Cardiac fibroblast (primary cell): ENCODE measurements around a stretch of chr9.

- RRBS, result no CpG with 5 or more reads among the region's 9 CpGs
Observed at GRCh38 chr9:89153461-89153994, 25.1 kb downstream of the SHC3 start.

DNA sequence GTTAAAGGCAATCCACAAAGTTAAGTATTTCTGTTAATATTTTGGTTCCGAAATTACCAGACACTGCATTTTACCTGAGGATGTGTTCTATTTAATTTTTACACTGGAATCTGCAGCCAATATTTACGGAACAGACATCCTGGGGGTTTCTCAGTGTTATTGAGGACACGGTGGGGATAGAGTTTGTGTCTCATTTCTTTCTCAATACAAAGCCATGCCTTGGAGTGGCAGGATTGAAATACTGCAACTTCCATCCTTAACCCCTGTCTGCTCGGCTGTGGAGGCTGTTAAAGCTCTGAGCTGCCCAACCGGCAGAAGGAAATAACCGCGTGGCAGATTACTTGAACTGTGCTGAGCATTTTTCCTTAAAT, 1.8 kb downstream of the SHC3 start:
- RRBS, result no CpG with 5 or more reads among the region's 7 CpGs

DNA sequence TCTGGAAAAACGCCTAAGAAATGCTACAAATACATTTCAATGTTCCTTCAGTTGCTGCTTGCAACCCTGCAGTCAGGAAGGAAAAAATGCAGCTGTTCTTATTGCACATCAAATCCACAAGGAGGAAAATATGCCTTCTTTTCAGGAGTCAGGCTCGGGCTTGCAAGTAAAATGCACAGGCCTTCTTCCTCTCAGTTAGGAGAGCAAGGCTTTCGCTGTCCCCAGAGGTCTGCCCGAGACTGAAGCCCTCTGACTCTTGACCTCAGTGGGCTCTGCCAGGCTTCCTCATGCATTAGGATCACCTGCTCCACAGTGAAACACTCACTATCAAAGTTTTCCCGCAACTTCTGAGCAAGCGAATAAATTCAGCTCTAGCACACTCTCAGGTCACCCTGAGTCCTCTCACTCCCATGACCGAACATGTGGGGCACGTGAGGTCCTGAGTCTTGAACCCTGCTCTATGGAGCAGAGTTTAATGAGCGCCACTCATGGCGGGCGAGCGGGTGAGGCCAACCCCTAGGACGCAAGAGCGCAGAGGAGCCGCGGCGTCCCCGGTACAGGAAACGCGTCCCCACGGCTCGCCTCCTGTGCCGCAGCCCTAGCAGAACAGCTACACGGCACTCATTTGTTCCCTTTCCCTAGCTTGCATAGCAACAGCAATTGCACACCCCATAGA, 1.1 kb upstream of the SHC3 start:
- RRBS, result no CpG with 5 or more reads among the region's 24 CpGs

DNA sequence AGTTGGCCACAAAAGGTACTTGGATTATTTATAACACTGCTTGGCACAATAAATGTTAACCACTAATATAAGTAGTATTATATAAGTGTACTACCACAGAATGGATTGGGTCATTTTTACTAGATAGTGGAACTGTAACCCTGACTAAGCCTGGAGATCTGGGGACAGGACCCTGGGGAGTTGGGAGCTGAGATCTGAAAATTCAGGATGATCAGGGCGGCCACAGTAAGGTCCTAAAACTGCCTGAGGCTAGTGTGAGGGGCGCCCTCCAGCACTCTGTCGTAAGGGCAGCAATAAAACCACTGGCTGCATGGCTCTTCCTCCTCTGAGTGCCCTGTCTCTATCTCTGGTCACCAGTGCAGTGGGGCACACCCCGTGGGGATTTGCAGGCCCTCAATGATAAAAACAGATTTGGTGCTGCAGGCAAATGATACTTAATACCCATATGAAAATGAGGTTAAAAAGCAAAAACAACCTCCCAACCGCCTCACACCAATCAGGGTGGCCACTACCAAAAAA, 65.7 kb downstream of the SEMA4D start:
- RRBS, result no CpG with 5 or more reads among the region's 5 CpGs

GRCh38 chr9:89471406-89471816, 26.5 kb downstream of the SEMA4D start:
- RRBS, result no CpG with 5 or more reads among the region's 3 CpGs

DNA sequence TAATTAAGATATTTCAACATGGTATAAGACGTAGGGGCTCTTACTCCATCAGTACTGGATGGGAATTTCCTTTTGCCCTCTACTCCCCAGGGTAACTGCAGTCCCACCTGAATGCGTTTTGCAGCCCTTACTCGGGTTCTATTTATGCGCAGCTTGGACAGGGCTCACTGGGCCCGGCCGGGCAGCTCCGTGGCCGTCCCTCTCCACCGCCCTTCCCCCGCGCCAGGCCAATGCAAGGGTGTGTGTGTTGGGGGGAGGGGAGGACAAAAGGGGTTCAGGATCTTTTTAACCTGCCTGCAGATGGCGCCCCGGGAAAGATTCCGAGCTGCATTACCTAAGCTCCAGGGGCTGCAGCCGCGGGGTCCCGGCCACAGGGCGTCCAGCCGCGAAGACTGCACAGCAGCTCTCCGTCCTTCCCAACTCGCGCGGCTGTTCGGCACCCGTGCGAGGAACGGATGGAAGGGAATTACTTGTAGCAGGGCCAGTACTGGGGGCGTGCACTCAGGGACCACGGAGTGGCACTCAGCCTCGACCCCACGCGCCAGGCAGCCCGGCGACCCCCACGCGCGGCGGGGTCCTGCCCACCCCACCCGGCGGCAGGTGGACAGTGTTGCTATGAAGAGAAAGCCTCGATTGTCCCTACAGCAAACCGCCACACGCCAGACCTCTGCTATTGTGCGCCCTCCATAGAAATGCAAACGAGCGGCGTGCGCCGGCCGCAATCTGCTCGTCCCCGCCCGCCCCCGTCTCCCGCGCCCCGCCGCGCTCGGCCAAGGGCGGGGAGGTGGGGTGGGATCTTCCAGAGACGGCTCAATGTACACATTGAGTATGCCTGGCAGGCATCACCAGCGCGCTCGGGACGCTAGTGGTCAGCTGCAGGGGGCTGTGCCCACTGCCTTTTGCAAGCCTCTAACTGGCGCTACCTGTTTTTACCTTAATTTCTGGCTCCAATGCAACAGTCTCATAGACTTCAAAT, 909 bp upstream of the GADD45G start:
- RRBS, result 3% methylated on average over 12 of the region's 68 CpGs

- RRBS, result no CpG with 5 or more reads among the region's 80 CpGs
Observed at GRCh38 chr9:89605625-89606510, 1.1 kb downstream of the GADD45G start.

- RRBS, result no CpG with 5 or more reads among the region's 11 CpGs
Observed at GRCh38 chr9:89661187-89661928, 56.5 kb downstream of the GADD45G start.

GRCh38 chr9:89675389-89675926, 70.6 kb downstream of the GADD45G start:
- RRBS, result no CpG with 5 or more reads among the region's 12 CpGs

DNA sequence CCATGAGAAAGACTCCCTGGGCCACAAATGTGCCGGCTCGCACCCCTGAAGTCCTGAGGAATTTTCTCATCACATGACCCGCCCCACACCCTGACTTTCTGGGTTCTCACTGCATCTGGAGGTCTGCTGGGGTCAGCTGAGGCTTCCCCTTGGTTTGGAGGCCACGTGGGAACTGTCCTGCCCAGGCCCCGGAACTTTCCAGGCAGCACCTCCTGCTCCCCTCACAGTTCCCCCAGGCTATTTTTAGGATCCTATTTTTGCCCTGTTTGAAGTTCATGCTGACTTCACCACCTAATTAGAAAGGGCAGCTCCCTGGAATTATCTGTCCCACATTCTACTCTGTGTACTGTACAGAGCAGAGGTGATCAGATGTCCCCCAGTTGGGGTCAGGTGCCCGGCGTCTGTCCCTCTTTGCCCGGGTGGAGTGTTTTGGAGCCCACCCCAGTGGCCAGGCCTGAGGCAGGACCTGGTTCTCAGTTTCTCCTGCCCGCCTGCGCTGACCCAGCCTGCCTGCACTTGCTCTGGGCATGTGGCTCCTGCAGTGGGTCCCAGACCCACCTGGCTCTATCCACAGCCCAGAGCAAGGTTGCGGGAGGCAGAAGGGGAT, 268.1 kb downstream of the GADD45G start:
- RRBS, result no CpG with 5 or more reads among the region's 11 CpGs

DNA sequence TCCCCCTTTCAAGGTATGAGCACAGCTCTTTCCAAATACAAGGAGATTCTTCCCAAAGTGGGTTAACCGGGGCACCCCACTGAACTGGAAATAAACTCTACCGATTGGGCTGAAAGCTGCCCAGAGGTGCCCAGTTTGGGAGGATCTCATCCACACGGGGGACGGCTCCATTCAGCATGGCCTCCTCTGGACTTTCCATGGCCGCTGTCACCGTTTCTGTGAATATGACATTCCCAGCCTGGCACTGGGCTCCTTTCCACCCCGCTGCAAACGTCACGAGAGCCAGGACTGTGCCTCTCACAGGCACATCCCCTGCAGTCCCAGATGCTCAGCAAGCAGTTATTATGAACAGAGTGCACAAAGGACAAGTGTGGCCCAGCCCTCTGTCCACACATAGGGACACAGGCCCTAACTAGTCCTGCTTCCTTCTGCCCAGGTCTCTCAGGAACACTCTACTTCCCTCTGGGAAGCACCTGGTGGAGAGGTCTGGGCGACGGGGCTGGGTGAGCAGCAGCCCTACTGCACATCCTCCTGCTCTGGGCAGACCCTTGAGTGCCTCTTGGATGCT, 269.5 kb downstream of the GADD45G start:
- RRBS, result no CpG with 5 or more reads among the region's 11 CpGs

- RRBS, result no CpG with 5 or more reads among the region's 1 CpG
Observed at GRCh38 chr9:90002375-90002647, 397.5 kb downstream of the GADD45G start.

GRCh38 chr9:90854281-90854608, 52.6 kb downstream of the SYK start:
- RRBS, result no CpG with 5 or more reads among the region's 2 CpGs

DNA sequence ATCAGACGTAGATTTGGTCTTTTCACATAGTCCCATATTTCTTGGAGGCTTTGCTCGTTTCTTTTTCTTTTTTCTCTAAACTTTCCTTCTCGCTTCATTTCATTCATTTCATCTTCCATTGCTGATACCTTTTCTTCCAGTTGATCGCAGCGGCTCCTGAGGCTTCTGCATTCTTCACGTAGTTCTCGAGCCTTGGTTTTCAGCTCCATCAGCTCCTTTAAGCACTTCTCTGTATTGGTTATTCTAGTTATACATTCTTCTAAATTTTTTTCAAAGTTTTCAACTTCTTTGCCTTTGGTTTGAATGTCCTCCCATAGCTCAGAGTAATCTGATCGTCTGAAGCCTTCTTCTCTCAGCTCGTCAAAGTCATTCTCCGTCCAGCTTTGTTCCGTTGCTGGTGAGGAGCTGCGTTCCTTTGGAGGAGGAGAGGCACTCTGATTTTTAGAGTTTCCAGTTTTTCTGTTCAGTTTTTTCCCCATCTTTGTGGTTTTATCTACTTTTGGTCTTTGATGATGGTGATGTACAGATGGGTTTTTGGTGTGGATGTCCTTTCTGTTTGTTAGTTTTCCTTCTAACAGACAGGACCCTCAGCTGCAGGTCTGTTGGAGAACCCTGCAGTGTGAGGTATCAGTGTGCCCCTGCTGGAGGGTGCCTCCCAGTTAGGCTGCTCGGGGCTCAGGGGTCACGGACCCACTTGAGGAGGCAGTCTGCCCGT, 131.4 kb downstream of the AUH start:
- RRBS, result no CpG with 5 or more reads among the region's 15 CpGs

DNA sequence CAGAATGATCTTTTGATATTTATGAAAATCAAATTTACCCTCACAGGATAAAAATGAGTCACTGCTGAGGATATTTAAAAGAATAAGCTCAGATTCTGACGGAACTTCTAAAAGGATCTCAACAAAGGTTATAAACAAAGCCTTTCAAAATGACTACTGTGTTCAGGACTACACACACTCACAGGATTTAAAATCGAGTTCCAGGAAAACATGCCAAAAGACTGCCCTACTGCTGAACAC, 75.7 kb downstream of the AUH start:
- RRBS, result no CpG with 5 or more reads among the region's 2 CpGs

- RRBS, result no CpG with 5 or more reads among the region's 3 CpGs
Observed at GRCh38 chr9:91346056-91346571, 15.6 kb downstream of the AUH start.

- RRBS, result no CpG with 5 or more reads among the region's 11 CpGs
Observed at GRCh38 chr9:91483758-91484382, 60.2 kb upstream of the NFIL3 start.

GRCh38 chr9:91796324-91796699, 153.7 kb downstream of the ROR2 start:
- RRBS, result no CpG with 5 or more reads among the region's 3 CpGs

- RRBS, result no CpG with 5 or more reads among the region's 9 CpGs
Observed at GRCh38 chr9:91906555-91907063, 43.4 kb downstream of the ROR2 start.

GRCh38 chr9:92140417-92140616, 25.1 kb upstream of the SPTLC1 start:
- RRBS, result no CpG with 5 or more reads among the region's 6 CpGs